ENCODE results near the gene RDH11.

GRCh38 chr14:65032237-65032873, 45.7 kb downstream of the FNTB start:
- PRO-cap, result no peak

- PRO-cap, result no peak
Measured at GRCh38 chr14:65072957-65073529, 29.3 kb downstream of the MAX start.

DNA sequence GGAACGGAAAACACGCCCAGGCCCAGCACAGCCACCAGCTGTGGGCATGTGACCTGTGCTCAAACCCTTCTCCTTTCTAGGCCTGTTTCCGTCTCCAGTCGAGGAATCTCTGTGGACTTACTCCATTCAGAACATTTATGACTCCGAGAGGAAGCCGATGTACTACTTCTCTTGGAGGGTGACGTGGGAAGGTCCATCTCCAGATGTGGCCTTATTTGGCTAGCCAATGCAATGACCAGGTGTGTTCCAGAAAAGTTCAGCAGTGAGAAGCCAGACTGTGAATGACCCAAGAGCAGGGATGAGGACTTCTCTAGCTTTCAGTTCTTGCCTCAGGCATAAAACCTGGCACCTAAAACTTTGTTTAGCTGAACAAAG, 134.1 kb upstream of the MAX start:
- PRO-cap, result no peak

DNA sequence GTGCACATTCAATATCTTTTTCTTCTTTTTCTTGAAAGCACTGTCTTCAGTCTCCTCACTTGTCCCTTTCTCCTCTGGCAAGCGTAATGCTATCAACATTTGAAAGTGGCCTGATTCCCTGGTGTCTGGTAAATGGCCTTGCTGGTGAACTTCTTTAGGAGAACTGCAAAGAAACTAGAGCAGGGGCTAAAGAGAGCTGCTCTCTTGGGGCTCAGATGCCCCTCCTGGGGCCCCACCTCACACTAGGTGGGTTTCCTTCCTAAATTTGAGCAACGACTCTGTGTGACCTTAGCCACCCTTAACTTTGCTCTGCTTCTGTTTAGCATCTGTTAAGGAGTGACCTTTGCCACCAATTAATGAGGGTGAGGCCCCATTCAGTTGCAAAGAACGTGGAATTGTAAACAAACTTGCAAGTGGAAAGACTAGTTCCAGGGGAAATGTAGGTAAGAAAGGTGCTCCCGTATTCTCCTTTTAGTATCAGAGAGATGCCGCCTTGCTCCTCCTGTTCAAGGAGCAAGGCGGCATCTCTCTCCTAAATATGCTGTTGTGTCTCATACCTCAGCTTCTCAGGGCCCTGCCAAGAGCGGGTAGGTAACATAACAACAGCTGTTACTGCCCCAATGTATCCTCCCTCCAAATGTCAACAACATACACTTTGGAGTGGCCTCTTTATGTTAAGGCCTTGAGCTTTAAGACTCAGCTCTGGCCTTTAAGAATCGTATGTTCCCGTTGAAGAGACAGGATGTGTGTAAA, 77.7 kb upstream of the FUT8 start:
- PRO-cap, result no peak

DNA sequence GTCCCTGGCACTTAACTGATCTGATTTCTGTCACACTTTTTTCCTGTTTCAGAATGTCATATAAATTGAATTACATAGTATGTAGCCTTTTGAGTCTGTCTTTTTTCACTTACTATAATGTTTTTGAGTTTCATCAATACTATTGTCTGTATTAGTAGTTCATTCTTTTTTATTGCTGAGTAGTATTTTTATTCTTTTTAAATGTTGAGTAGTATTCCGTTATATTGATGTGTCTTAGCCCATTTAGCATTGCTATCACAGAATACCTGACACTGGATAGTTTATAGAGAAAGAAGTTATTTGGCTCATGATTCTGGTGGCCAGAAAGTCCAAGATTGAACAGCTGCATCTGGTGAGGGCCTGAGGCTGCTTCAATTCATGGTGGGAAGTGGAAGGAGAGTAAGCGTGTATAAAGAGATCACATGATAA, 152.2 kb downstream of the FUT8 start:
- PRO-cap, result no peak

DNA sequence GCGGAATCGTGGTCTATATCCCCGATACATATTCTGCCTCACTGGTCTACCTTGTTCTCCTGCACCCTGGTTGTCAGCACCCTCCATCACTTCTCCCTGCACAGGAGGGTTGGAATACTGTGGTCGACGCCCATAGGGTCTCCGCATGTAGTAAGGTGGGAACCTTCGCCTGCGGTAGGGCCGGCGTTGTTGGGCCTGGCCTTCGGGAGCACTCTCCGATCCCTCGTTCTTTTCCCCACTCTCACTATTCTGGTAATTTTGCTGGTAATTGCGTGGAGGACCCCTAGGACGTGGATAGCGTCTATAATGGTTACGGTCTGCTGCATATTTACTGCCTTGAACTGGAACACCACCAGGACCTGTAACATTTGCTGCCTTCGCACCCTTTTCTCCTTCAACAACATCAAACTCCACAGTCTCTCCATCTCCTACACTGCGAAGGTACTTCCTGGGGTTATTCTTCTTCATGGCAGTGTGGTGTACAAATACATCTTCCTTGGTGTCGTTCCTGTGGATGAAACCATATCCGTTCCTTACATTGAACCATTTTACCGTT, 473.0 kb upstream of the CCDC196 start:
- PRO-cap, result no peak

DNA sequence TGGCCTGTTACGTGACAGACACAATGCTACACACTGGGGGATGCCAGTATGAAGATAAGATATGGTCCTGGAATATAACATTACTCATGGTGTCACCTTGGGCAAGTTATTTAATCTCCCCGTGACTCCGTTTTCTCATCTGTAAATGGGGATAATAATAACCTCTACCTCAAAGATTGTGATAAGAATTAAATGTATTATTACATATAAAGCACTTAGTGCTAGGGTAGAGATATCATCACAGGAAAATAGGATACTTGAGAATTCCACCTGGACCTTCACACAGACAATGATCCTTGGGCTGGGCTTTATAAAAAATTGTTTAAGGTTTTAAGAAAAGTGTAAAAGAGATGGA, 377.7 kb upstream of the CCDC196 start:
- PRO-cap, result no peak

DNA sequence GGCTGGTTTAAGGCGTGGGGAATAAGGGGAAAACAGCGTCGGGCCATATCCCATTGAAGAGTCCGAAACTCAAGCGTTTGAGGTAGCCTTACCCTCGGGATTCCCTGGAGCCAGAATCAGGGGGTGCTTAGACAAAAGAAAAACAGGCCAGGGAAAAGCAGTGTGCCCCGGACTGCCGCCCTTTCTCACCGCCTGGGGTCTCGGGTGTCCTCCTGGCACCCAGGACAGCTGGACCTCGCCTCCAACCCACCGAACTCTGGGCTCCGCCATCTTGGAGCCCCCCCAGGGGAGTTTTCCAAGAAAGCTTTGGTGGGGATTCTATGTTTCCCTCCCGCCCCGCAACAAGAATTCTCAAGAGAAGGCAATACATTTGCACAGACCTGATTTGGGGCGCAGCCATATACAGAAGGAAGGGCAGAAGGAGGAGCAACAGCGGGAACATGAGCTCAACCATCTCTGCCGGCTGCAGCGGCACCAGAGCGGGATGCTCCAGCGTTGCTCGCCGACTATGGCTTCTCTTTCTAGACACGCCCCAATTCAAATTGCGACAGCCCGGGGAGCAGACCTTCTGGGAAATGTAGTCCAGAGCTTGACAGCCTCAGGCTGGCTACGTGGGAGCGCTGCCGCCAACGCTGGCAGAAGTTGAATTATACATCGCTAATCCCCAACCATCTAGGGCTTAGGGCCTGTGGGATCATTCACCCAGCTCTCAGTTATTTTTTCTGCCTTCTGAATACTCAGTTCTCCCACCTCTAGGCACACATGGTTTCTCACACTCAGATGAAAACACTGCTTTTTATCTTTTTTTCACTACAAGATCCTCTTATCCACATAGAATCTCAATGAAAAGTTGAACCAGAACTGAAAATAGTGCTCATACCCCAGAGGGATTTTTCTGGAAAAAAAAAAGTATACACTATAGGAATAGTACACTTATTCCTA, at the start of gene RDH11:
TSS of gene RDH11 (minus strand) at position 515 of the 942 bp plus-strand sequence.
- PRO-cap, result unidirectional peak, minus-strand start at position 510 of the sequence

GRCh38 chr14:67780215-67780487, 36.2 kb downstream of the ZFYVE26 start:
- PRO-cap, result no peak

- PRO-cap, result no peak
Measured at GRCh38 chr14:68282567-68283450, 463.2 kb downstream of the RAD51B start.

DNA sequence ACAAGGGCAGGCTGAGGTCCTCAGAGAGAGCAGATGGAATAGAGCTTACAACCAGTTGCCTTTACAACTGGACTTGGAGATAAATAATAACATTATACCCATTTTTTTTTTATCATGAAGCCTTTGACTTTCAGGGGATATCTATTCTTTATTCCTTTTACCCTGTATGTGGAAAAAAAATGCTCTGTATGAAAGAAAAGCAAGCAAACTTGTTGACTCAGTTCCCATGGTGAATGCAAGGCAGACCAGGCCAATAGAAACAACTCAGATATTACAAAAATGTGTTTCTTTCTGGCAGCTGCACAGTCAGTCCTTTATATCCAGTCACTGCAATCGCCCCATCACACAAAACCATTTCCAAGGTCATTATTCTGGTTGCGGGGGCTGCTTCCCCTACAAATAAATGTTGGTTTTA, 401.3 kb downstream of the ZFP36L1 start:
- PRO-cap, result no peak

DNA sequence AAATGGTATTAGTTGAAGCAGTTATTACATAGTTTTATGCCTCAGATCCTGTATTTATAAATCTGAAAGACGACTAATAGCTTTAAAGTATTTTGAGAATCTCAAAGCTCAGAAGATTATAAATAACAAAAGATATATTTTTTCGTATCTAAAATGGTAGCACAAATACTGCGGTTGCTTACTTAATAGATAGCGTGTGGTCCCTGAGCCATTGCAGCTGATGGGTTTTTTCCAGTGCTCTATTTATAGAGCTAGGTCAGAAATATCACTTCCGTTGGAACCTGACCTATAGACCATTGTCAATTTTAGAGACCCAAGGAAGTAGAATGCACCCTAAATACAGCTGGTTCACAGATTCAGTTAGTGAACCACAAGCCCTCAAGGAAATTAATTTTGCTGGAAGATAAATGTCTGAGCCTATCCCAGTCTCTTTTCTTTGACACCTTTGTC, 391.1 kb downstream of the ZFP36L1 start:
- PRO-cap, result no peak

DNA sequence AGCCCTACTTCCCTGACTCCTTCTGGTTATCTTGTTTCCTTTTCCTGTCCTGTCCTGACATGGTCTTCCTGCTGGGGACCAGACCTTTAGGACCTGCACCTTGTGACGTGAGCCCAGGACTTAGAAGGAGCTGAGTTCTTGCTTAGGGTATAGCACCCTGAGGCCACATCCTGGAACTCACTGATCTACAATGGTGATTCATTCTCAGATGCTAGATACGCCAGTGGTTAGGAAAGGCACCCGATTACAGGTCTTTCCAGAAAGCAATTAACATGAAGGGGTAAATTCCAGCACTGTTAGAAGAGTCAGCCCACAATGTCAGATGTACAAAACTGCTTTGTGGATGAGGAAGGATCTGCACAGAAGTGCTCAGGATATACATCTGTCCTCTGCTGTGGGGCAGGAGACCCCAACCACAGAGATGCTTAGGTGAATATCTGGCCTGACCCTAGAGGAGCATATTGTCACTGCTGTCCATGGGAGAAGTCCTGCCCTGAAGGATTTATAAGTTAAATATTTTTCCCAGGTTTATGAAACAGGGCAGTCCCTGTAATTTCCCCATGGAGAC, 324.1 kb downstream of the ZFP36L1 start:
- PRO-cap, result no peak

DNA sequence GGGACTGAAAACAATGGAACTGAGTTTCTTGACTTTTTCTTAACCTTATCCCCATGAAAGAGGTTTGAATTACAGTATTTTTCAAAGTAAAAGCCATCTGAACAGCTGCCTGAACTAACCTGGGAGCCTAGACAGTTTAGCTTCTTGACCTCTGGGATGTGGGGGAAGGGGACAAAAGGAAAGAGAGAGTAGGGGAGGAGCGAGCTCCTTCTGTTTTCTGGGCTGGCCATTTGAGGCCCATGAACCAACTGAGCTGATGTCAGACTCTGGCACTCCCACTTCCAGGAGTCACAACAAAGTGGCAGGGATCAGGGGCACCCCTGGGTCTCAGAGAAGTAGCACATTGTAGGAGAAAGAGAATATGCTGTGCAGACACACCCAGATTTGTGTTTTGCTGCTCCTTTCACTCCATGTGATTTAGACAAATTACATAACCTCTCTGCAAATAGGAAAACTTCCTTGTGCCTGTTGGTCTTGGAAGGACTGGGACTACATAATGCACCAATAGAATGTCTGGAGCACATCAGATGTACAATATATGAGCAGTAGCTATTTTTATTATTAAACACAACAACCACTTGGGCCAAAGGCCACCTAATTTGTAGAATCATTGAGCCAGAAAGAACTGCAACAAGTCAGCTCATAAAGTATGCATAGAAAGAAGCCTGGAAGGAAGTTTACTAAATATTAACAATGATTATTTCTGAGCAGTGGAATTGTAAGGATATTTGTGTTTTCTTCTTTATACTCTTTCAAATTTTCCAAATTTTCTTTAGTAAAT, 265.5 kb downstream of the ZFP36L1 start:
- PRO-cap, result bidirectional peak, plus-strand start at position 564 of the sequence, minus-strand start at position 419 of the sequence

DNA sequence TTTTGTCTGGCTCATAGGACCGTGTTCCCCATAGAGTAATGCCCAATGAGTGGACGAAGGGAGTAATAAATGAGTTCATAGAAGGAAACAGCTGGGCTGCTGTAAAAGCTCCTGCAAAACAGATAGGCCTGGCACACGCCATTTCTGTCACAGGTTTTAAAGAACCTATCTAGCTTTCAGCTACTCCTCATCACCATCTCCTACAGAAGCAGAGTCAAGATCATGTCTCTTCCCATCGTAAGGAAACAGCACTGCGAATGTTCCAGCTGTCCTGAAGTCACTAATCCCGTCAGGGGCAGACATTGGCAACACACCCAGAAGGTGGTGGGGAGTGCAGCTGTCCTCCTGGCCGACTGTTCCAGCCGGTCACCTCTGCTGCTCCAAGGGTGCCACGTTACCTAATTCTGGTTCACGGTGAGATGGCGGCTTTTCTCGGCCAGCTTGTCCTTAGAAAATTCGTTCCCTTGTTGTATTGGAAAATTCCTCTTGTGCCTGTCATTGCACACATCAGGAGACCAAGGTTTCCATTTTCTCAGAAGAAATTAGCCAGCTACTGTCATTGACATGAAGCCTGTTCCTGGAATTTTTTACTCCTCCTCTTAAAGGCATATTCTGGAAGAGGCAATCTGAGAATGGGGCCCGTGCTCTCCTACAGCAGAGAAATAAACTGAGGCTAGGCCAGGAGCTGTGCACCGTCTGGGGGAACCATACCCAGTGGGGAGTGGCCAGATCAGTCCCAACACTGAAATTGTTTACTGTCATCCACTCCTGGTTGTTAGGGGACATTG, 196.1 kb downstream of the ZFP36L1 start:
- PRO-cap, result no peak

GRCh38 chr14:68630454-68631168, 162.3 kb downstream of the ZFP36L1 start:
- PRO-cap, result no peak

DNA sequence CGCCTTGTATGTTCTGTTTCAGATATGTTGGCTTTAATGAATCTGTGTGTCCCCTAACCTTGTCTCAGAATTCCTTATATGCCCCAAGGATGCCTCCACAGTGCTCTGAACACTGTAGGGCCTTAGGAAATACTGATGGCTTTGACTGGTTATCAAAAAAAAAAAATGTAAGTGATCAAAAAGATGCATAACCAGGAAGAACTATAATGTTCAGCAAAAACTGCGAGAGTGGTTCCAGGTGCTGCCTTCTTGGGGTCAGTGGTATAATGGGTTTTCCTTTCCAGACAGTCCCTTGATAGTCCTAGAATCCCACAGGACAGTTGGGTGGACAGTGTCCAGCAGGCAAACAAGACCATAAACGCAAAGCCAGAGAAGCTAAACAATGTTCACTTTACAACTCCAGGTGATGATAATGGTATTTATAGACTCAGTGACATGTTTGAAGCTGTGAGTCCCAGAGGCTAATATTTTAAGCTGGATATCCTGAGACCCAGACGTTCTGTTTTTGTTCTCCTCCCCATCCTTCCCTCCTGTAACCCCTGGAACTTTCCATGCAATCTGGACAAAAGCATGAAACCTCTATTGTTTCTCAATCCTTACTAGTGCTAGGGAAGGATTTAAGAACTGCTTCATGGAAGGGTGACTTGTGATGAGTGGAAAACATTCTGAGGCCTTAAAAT, 121.1 kb downstream of the ZFP36L1 start:
- PRO-cap, result no peak

DNA sequence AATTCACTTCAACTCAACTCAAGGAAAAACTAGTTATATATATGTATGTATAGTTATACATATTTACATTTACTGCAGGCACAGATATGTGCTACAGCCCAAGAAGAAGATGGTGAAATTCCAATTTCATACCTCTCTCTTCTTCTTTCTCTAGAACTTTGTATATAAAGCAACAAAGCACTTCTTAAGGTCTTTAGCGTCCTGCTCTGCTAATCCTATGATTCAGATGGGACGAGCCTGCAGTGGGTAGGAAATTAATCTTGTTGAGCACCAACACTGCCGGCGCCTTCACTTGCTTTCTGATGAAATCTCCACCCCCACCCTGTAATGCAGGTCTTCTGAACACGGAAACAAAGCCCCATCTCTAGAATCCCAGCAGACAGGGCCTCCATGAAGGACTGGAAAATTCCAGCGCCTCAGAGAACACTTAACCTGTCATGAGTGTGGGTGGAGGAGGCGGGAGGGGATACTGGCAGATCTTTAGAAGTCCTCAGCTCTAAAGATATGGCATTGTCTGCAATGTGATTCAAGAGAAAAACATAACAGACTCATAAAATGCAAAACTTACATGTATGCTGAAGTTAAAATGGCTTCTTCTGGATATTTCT, 43.4 kb downstream of the ZFP36L1 start:
- PRO-cap, result bidirectional peak, plus-strand start at position 510 of the sequence, minus-strand start at position 301 of the sequence

DNA sequence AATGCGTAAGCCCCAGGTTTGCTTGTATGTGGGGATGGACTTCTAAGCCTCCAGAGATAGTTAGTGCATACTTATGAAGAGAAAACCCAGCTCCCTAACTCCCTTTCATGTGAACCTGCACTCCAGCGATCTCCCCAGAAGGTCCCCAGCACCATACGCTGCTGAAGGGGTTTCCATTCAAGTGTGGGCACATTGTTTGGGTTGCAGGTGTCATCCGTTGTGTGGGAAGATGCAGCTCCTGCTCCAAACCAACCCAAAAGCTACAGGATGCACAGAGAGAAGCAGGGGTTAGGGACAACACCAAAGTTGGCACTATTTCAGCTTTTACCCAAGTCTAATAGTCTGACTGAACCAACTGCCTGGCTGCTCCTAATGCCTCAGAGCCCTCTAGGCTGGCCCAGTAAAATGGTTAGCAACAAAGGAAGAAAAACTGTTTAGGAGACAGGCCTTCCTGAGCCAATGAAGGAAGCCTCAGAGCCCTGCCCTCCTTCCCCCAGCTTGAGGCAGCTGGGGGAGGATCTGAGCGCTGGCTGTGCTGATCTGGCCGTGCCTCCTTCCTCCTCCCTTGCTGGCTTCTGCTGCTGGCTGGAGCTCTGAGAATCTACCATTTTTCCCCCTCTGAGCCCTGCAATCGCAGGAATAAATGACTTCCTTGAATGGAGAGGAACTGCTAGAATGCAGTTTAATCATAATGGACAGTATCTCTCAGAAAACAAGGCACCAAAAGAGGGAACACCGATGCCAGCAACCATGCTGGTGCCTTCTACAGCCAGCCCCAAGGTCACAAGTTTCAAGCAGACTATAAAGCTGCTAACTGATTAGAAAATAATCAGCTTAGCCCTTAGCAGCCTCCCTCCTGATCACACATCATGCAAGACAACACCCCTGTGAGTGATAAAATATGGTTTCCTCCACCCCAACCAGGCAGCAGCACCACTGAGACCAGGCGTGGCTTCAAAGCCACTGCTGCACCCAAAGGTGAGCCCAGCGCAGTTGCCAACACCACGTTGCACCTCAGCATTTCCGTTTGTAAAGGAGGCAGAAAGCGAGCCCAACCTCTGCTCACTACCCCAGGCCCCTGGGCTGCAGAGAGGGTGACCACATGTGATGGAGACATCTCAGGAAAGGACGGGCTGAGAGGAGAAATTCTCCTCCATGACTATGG, 12.0 kb downstream of the ZFP36L1 start:
- PRO-cap, result bidirectional peak, plus-strand start at position 501 of the sequence, minus-strand start at position 374 of the sequence; bidirectional peak, plus-strand start at position 982 of the sequence, minus-strand start at position 866 of the sequence

- PRO-cap, result bidirectional peak, plus-strand start at chr14:68791716, minus-strand start at chr14:68791443
Measured at GRCh38 chr14:68791485-68791786, 1.4 kb downstream of the ZFP36L1 start.

All from fallopian tube (tissue), 1 donor.